Left colon (tissue), 1 donor: Measurements from ENCODE around the gene APOBR.

DNA sequence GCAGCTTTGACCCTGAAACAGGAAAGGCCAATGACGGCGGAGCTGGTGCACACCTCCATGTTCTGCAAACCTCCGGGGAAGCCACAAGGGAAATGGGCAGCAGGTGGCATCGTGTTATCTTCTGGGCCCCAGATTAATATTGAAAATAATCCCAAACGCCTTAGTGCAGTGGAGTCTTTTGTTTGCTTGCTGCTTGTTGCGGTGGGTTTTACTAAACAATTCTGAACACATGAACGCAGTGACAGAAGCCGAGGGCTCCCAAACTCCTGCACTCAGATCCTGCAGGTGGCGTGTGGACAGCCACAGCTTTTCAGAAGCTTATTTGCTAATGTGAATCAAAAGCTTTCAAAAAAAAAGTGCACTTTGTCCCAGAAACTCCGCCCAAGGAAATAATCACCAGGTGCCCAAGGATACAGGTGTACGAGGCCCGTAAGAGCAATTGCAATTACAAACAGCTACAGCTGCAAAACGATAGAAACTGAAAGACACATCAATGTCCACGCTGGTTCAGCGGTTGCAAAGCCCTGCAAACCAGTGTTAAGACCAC lies 22.6 kb downstream of the KDM8 start:
- PRO-cap, result no peak

GRCh38 chr16:27230433-27231354 lies 27.4 kb downstream of the KDM8 start:
- PRO-cap, result unidirectional peak, minus-strand start at chr16:27230850

DNA sequence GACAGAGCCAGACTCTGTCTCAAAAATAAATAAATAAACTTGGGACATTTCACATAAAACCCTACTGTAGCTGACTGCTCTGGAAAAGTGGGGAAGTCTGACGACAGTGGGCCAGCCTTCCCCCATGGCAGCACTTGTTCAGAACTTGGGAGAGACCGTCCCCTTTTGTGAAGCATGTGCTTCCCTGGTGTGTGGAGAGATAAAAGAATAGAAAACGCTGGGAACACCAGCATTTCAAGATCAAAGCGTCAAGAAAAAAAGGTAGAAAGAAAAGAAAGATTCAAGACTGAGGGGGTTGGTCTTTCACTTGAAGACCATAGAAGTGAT lies 3.1 kb upstream of the NSMCE1 start:
- PRO-cap, result no peak

DNA sequence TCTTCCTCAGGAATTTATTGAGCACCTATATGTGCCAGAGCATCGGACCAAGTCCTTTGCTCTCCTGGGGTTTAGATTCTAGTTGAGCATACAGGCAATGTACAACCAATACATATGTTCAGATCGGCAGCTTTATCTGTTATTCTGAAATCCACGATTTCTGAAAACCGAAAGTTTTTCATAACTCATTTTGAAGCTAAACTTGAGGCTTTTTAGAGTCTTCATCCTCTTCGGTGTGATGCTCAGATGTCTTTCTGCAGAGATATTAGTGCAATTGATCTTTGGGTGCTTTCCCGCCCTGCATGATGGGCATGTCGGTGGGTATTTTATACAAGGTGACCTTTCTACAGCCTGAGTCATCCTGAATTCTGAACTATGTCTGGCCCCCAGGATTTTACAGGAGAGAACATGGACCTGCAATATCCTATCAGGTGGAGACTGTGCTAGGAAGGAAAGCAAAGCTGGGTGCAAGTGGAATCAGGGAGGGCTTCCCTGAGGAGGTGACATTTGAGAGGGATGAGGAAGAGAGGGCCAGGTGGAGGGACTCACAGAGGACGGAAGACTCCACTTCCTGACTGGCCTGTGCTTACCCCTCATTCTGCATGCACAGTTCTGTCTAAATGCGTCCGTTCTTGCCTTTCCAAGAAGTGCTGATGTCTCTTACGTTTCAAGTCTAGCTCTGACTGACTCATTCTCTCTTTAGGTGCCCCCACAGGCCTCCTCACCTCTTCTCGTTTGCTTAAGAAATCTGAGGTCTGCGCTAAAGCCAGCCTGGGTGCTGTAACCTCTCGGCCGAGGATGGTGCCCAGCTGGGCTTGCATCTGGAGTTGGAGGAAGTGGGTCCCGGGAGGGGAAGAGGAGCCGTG lies 4.4 kb downstream of the IL4R start:
- PRO-cap, result no peak

- PRO-cap, result no peak
Observed at GRCh38 chr16:27321209-27321703, 7.5 kb downstream of the IL4R start.

GRCh38 chr16:27352273-27352635 lies 38.5 kb downstream of the IL4R start:
- PRO-cap, result no peak

GRCh38 chr16:27353545-27354329 lies 40.0 kb downstream of the IL4R start:
- PRO-cap, result no peak

- PRO-cap, result no peak
Observed at GRCh38 chr16:27550252-27550986, 475 bp downstream of the KATNIP start.

DNA sequence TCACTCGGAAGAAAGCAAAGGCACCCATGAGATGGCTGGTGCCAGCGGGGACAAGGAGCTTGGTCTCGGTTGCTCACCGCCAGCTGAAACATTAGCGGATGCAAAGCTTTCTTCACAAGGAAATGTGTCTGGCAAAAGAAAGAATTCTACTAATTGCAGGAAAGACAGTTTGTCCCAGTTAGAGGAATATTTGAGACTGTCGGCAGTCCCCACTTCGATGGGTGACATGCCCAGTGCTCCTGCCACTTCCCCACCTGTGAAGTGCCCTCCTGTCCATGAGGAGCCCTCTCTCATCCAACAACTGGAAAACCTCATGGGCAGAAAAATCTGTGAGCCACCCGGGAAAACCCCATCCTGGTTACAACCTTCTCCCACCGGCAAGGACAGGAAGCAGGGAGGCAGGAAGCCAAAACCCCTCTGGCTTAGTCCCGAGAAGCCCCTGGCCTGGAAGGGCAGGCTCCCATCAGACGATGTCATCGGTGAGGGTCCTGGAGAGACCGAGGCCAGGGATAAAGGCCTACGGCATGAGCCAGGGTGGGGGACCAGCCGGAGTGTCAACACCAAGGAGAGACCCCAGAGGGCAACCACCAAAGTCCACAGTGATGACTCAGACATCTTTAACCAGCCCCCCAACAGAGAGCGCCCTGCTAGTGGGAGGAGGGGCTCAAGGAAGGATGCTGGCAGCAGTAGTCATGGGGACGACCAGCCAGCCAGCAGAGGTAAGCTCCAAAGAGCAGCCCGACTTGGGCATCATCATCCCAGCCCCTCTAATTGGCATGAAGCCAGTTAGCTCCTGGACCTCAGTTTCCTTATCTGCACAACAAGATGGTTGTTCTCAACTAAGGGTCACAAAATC lies 190.5 kb downstream of the KATNIP start:
- PRO-cap, result no peak

DNA sequence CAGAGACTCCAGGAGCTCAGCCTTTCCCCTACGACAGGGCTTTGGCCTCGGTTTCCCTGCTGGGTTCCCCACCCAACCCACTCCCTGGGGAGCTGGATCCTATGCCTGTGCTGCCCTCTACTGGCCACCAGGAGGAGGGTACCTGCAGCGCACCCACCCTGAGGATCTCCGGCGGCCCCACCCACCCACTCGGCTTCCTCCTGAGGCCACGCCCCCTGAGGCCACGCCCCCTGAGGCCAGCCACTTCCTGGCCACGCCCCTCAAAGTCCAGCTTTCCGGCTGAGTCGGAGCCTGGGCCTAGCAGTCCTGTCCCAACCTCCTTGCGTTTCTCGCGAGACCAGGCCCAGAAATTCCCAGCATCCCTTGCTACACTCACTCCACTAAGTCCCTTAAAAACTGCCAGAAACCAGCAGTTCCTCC lies 195.9 kb downstream of the GSG1L start:
- PRO-cap, result no peak

GRCh38 chr16:28131866-28132667 lies 68.6 kb upstream of the GSG1L start:
- PRO-cap, result no peak

- PRO-cap, result no peak
Observed at GRCh38 chr16:28166492-28167387, 45.0 kb downstream of the XPO6 start.

DNA sequence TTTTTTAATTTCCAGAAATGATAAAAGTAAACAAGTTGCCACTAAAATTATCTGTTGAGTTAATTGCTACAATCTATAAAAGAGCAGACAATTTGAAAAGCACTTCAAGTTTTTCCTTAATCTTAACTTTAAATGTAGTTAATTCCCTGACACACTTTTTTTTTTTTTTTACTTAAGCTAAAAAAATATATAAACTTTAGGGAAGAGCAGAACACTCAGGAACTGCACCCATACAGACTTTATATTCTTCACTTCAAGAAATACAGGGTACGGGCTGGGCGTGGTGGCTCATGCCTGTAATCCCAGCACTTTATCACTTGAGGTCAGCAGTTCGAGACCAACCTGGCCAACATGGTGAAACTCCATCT lies 40.9 kb downstream of the XPO6 start:
- PRO-cap, result no peak

- PRO-cap, result no peak
Observed at GRCh38 chr16:28186659-28187357, 25.0 kb downstream of the XPO6 start.

- PRO-cap, result bidirectional peak, plus-strand start at chr16:28193411, minus-strand start at chr16:28193296
Observed at GRCh38 chr16:28192768-28193473, 18.8 kb downstream of the XPO6 start.

DNA sequence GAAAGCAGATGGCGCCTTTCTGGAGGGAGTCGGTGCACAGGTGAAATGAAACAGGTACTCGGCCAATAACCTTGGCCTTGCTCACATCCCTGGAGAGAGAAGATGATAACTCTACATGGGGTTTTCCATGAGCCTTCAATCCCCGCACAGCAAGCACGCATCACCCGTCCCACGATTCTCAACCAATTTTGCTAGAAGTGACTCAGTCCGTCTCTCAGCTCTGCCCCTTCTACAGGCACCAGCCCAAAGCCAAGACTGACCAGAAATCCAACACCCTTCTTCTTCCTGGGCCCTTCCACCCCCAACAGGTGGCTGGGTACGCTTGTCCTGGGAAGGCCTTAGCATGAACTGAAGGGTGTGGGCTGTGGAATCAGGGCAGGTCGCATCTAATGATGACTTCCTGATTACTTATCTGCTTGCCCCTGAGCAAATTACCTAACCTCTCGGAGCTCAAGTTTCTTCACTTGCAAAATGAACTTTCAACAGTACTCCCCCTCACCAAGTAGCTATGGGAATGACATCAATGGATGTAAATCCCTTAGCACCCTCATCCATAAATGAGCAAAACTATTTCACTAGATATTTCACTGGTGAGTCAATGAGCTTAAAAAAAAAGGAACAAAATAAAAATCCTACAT lies 18.0 kb downstream of the XPO6 start:
- PRO-cap, result no peak

DNA sequence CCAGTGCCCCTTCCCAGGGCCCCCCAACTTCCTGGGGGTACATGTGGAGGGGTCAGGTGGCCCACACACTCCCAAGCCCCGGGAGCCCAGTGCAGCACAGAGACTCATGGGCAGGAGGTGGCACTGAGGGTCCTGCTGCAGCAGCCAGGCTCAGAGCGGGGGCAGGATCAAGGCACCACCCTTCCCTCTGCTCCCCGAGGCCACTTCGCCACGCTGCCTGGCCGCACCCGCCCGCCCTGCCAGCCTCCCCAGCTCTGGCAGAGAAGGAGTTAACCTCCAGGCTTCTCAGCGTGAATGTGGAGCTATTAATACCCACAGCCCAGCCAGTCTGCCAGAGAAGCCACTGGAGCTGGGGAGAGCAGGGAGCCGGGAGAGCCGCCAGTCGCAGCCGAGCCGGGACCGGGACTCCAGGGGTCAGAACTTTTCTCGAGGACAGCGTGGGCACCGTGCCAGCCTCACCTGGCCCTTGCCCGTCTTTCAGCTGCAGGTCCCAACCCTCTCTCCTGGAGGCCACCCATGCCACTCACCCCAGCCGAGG lies 33.9 kb upstream of the SBK1 start:
- PRO-cap, result no peak

GRCh38 chr16:28291493-28292265 lies 646 bp upstream of the SBK1 start:
- PRO-cap, result no peak

DNA sequence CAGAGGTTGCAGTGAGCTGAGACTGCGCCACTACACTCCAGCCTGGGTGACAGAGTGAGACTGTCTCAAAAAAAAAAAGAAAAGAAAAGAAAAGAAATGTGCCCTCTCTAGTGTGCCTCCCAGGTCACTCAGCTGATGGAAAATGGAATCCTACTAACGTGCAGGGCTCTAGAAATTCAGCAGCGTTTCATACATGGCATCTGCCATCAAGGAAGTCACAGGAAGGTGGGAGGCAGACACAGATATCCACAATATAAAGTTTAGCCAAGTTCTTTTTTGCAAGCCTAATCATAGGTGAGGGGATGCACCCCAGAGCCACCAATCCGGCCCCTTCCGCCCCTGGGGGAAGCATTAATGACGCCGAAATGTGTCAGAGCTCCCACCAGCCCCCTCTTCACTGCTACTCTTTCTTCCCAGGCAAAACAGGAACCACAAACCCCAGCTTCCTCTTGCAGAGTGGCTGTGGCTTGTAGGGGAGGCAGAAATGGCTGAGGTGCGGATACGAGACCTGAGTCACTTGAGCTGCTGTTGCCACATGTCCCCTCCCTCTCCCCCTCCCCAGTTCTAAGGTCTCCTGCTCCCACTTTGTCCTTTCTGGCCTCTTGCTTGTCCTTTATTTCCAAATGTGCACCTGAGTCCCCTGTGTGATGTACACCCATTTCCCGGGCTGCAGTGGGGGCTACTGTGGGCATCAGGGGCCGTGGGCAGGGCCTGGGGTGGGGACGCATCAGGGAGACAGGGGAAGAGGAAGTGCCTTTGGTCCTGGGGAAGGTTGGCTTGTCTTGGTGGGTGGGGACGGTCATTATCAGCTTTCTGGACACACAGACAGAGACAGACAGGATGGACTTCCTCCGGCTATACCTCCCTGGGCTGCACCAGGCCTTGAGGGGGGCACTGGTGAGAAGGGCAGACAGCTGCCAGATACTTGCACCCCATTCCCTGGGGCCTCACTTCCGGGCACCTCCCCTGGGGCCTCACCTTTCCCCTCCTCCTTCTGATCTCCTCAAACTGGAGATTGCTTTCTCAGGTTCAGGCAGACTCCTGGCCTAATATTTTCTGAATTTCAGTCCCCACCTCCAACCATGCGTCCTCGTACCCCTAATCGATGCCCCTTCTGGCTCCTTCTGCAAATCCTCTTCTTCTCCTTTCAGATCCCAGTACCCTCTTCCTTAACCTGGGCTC lies at the start of gene APOBR:
Gene APOBR, plus strand, starts transcription at position 802 of the 1,182 bp plus-strand sequence.
- PRO-cap, result bidirectional peak, plus-strand start at position 481 of the sequence, minus-strand start at position 325 of the sequence; bidirectional peak, plus-strand start at position 802 of the sequence, minus-strand start at position 941 of the sequence

GRCh38 chr16:28498932-28499381 lies 4.5 kb downstream of the APOBR start:
- PRO-cap, result no peak